Neural crest cell (in vitro differentiated cells): Measurements from ENCODE around the genes ZNF514, PROM2 and DUSP2.

GRCh38 chr2:95058878-95059481 lies 33.5 kb downstream of the MAL start:
- PRO-cap, result unidirectional peak, plus-strand start at chr2:95059307

DNA sequence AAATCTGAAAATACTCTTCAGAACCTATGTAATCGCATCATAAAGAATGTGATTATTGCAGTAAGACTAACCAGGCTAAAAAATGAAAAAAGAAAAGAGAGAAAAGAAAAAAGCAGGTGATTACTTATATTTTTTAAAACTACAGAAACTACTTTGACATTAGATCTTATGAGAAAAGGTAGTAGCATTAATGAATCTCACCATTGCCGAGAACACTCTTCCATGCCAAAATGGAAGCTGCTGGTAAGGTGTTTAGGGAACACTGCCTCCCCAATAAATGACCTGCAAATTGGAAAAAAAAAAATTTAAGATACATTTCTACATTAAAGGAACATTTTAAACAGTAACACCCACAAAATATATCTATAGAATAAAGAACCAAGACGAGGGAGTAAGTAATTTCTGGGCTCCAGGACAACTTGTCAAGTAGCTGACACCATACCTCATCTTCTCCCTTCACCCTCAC lies 3.9 kb downstream of the MRPS5 start:
- PRO-cap, result no peak

- PRO-cap, result bidirectional peak, plus-strand start at chr2:95159809, minus-strand start at chr2:95159577
These were observed at the start of gene ZNF514 for GRCh38 chr2:95158958-95160257. Gene ZNF514, minus strand, starts transcription at chr2:95159848.

GRCh38 chr2:95274194-95274858 lies at the start of gene PROM2:
Gene PROM2, plus strand, starts transcription at chr2:95274449.
- PRO-cap, result no peak

DNA sequence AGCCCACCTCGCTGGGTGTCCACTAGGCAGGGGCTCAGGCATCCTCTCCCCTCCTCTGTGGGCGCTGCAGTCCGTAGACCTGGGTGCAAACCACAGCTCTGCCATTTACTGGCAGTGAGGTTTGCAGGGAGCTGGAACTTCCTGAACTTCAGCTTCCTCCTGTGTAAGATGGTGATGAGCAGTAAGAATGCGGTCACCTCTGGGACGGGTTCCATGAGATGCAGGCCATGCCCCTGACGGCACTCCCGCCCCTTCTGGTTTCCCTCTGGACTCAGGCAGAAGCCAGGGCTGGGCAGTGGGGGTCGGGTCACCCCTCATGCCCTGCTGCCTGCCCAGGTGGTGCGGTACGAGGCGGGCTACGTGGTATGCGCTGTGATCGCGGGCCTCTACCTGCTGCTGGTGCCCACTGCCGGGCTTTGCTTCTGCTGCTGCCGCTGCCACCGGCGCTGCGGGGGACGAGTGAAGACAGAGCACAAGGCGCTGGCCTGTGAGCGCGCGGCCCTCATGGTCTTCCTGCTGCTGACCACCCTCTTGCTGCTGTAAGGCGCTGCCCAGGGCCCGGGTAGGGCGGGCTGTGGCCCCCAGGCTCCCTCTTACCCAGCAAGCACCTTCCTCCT lies 1.5 kb downstream of the PROM2 start:
- PRO-cap, result no peak

DNA sequence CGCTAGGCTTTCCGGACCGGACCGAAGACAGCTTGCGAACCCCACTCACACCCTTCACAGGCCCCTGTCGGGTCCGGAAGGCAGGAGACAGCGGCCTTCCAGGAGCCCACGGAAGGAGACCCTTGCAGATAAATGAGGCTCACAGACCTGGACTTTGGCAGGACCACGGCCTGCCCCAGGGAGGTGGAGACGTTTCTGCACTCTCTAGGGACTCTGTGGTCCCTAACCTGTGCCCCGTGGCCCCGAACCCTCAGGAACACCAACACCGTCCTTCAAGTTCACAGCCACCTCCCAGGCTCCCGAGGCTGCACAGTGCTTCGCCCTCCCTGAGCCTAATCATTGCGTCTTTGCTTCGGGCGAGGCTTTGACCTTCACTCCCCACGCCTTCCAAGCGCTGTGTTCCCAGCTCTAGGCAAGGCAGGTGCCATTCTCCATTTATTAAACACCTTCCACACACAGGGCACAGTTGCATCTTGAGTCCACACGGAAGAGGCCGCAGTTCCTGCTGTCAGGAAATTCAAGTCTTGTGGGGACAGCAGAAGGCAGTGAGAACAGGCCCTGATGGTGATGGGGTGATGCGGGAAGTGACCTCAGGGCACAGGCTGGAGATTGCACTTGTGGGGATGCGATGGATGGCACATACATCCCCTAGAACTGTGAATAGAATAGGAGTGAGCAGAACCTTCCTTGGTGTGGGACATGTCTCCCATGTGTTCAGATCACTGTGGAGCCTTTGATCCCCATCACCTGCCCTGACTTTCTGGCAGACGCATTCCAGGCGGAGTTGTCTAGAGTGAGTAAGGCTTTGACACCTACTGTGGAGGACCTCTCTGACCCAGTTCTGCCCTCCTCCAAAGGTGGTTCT lies 12.7 kb upstream of the FAHD2A start:
- PRO-cap, result no peak

DNA sequence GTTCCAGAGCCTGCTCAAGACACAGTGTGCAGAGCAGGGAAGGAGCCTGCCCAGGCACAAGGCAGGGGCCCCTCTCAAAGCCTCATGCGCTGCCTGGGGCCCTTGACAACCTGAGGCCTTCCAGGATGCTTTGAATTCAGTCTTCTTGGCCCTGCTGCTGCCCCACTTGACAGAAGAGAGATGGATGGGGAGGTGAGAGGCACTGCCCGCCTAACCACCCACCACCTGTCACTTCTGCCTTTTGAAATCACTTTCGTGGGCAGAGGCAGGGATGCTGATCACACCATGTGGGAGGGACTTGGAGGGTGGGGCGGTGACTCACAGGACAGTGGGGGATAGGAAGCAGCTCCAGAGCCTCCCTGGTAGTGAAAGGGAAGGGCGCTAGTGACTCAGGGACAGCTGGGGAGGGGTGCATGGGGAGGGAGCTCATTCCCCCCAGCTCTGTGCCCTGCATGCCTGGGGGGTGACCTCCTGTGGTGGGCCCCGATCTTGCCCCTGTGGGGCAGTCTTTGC lies 28.3 kb upstream of the GPAT2 start:
- PRO-cap, result no peak

DNA sequence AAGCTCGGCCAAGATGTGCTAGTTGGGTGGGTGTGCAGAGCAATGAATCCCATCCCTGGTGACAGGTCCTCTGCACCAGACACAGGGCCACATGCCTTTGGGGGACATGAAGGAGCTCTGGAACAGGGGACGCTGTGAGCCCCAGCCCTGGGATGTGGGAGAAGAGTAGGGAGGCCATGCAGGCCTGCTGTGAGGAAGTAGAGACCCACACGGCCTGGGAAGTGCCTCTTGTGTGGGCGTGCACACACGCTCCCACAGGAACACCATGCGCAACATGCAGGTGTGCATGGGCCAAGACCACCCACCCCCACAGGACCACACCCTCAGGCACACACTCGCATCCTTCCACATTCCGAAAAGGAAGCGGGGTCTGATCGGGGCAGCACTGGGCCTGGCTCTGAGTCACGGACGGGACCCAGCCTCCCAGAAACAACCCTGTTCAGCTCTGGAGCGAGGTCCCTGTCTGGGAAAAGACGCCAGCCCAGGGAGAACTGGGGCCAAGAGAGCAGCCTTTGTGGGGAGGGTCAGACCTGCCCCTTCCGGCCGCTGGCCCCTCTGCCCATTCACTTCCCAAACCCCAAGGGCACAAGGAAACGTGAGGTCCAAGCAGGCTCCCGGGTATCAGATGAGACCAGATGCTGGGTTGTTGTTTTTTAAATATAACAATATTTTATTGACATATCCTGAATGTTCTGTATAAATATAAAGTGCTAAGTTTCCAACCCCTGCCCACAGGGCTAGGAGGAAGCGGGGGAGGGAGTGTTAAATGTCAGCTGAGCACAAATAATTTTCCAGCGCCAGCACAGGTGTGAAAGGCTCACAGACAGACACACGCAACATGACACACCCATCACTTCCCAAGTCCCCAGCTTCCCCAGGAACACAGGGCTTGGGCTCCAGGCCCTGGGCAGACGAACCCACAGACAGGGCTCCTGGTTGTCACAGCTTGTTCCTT lies 2.4 kb downstream of the DUSP2 start:
- PRO-cap, result no peak

DNA sequence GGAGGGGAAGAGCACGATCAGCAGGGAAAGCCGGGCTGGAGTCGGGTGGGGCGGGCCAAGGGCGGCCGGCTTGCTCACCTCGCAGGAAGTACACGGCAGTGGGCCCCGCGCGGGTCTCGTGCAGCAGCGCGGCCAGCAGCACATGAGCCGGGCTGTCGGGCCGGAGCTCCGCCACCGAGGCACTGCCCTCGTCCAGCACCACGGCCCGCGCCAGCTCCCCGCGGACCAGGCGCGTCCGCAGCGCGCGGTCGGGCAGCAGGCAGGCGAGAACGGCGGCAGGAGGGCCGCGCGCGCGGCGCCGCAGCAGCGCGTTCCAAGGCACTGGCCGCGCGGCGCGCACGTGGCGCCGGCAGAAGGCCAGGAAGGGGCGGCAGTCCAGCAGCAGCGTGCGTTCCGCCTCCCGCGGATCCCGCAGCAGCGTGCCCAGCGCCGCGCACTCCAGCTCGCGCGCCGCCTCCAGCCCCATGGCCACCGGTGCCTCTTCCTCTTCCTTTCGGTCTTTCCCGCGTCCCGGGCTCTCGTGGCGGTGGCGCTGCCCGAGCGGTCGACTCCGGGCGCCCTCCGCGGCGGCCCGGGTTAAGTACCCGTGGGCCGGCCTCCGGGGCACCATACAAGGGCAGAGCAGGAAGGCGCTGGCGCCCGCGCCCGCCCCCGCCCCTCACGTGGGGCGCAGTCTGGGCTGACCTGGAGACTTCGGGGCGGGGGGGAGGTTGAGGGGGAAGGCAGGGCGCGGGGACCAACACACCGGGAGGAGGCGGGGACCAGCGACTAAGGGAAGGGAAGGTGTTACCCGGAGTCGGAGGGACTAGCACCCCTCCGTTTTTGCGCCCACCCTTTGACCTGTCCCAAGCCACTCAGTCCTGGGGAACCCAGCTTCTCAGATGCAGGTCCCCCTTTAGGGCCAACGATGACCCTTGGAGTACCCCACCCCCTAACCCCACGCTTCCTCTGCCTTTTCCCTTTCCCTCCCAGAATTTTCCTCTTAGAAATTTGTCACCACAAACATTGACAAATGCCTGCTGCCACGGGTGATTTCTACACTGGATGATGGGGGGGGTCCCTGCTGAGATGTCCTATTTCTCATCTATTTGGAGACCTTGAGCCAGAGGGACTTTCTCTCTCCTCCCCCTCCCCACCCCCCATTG lies at the start of gene DUSP2:
TSS of gene DUSP2 (minus strand) at position 552 of the 1,145 bp plus-strand sequence.
- PRO-cap, result bidirectional peak, plus-strand start at position 352 of the sequence, minus-strand start at position 290 of the sequence; unidirectional peak, minus-strand start at position 552 of the sequence

DNA sequence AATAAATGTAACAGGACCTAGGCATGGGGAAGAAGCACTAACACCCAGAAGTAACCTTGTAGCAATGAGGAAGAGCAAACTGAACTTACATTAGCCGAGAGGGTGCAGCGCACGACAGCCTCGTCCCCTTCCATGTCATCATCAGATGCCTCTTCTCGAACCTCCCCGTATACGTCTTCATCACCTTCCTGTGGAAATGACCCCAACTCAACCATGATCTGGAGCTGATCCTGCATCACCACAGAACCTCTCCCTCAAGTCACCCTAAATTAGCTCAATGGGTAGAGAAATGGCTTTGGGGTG lies 6.2 kb downstream of the SNRNP200 start:
- PRO-cap, result no peak

- PRO-cap, result bidirectional peak, plus-strand start at chr2:96321519, minus-strand start at chr2:96321277; bidirectional peak, plus-strand start at chr2:96322041, minus-strand start at chr2:96321888
These were observed 3.6 kb upstream of the ITPRIPL1 start for GRCh38 chr2:96321121-96322265.

- PRO-cap, result no peak
These were observed 8.3 kb downstream of the NCAPH start for GRCh38 chr2:96343775-96344403.

- PRO-cap, result no peak
These were observed 17.4 kb downstream of the NCAPH start for GRCh38 chr2:96352897-96353441.

DNA sequence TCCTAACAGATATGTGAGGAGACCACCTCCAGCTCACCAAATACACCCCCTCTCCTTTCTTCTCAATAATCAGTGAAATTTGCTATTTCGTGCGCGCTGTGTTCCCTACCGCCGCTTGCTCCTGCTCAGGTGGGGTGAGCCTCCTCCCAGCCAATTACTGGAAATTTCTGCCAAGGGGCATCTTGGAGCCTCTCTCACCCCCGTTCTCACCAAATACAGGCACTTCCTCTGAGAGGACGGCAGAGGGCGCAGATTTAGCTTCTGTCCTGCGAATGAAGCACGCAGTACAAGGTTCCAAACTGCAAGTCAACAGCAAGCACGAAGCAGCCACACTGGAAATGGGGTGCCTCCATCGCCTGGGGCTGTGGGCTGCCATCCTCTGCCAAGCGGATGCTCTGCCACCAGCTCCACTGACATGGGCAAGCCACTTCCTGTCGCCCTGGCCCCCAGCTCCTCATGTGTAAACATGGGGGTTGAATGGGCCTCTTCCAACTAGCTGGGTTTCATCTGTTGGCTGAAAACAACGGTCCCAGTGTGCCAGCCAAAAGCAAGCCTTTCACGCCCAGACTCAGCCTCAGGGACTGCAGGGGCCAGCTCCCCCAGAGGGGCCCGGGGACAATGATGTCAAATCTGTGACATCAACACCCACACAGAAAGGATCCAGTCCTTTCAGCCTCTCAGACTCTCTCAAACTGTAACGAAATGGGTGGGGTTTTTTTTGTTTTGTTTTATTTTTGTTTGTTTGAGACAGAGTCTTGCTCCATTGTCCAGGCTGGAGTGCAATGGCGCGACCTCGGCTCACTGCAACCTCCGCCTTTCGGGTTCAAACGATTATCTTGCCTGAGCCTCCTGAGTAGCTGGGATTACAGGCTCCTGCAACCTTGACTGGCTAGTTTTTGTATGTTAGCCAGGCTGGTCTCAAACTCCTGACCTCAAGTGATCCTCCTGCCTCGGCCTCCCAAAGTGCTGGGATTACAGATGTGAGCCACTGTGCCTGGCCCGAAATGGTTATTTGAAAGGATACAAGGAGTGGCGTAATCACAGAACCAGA lies 72.0 kb downstream of the NCAPH start:
- PRO-cap, result bidirectional peak, plus-strand start at position 297 of the sequence, minus-strand start at position 229 of the sequence; bidirectional peak, plus-strand start at position 763 of the sequence, minus-strand start at position 412 of the sequence

GRCh38 chr2:96413154-96413765 lies 77.7 kb downstream of the NCAPH start:
- PRO-cap, result no peak

DNA sequence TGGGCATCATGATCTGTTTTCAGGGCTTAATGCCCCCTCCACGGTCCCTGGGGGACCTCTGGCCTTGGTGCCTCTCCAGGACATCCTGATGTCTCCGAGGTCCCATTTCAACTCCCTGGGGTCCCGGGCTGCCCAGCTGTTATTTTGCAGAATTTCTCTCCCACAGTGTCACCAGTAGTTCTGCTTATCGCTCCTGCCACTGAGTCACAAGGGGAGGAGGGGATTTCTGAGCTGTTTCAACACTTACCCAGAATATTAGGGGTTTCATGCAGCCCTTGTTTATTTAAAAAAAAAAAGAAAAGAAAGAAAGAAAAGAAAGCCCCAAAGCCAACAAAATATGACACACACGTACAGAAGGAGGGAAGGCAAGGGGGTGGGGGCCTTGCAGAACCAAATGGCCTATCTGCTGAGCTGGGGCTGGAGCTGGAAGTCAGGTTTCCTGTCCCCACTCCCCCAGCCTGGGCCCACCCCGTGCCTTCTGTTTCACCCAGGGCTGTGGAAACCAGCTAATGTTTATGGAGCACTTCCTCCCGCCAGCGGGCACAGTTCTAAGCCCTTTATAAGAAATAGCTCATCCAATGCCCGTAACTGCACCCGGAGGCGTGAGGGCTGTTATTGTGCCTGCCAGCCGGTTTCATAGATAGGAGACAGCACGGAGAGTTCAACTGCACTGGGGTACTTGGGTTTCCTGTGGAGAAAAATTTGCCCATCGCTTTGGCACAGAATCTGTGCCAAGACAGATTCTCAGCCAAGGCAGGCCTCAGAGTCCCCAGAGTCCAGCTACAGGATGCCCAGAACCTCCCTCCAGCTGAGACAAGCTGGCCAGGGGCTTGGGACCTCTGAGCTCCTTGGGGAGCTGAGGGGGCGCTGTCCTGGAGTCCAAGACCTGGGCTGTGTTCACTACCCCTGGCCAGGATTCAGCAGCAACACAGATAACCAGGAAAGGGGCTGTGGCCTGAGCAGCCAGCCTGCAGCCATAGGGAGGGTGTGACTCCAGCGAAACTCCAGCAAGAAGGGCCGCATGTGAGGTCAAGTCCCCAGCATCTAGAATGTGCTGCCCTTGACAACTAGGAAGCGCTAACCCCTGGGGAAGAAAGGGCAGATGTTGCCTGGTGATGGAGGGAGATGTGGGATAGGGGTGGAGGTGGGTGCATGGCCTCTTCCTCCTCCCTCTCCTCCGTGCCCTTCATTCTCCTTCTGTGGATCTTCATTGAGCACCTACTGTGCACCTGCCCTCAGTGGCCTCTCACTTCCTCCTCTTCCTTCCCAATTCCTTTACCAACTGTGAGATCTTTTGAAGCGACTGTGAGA lies 8.1 kb upstream of the ARID5A start:
- PRO-cap, result no peak

DNA sequence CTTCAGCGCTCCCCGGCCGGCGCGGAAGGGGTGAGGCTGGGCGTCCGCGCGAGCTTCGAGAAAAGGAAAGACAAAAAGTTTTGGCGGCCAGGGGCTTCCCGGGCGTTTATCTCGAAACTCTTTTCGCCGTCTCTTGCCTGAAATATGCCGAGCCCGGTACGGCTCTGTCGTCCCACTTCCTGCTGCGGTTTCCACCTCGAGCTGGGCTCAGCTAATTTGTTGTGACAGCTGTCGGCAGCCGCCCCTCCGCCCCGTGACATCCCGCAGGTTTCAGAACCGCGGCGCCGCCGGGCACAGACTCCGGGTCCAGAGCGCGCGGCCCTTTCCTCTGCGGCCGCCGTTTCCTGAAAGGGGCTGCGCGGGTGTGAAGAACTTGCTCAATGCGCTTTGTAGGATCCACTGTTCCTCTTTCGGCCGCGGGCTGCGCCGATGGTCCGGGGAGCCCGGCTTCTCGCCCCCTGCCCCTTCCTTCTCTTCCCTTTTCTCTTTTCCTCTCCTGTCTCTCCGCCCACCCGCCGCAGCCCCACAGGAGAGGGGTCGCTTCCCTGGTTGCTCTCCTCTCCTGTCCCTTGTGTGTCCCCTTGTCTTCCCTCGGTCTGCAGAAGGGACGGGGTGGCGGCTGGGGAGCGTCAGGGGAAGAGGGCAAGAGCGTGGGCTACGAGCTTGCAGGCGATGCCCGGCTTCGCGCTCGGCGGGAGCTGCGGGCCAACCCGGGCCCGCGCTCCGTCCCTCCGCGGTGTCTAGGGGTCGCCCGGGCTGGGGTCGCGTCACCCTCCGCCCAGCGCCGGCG lies 649 bp downstream of the ARID5A start:
- PRO-cap, result bidirectional peak, plus-strand start at position 400 of the sequence, minus-strand start at position 366 of the sequence; bidirectional peak, plus-strand start outside the sequence, minus-strand start at position 575 of the sequence

GRCh38 chr2:96553419-96554364 lies 17.1 kb downstream of the ARID5A start:
- PRO-cap, result no peak

DNA sequence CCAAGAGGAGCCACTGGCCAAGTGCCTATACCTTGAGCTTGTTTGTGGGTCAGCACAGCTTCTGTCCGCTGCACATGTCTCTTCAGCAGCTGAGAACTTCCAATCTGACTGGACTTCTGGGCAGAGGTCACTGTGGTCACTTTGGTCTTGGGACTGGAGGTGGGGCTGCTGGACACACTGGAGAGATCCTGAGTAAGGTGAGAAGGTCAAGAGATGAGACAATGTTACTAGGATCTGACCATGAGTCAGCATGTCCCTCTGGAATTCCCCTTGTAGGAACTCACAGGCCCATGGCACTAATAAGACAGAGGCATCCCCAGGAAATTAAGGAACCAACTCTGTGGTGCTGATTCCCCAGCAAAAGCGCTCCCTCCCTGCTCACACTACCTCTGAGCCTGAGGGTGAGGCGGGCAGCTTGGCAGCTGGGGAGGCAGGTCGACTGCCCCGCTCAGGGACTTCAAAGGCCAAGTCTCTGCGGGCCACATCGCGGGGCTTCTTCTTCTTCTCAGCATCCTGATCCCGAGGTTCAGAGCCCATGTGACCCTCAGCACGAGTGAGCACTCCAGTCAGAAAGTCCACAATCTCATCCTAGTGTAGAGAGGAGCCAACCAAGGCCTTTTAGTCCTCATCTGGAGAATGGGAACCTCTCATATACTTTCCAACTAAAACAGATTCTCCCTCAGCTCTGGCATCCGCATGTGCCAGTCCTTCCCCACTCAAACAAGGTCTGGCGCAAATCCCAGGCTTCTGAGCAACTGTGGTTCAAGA lies 29.5 kb downstream of the KANSL3 start:
- PRO-cap, result no peak

GRCh38 chr2:96665082-96665611 lies 22.6 kb downstream of the FER1L5 start:
- PRO-cap, result no peak